Vein endothelial cell (primary cell): ENCODE measurements around the gene SYNJ1.

DNA sequence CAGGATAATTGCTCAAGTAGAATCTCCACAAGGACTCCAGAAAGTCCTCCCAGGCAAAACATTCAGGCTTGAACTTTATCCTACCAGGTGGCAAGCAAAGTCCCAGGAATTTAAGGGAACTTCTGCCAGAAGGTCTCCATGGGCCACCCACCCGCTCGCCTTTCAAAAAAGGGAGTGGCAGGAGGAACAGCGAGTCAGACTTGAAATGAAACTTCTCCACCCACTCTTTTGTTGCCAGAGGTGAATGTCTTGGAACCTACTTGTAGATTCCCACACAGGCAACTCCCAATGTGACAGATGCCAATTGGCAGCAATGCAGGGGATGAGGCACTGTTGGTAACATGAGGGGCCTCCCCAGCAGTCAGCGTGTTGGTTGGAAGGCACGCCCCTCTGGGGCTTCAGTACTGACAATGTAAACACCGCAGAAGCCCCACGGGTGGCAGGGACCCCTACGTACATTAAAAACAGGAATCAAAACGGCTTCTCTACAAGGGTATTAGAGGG lies 124.9 kb downstream of the TIAM1 start:
- CAGE, long polyA plus RNA, result no peak

DNA sequence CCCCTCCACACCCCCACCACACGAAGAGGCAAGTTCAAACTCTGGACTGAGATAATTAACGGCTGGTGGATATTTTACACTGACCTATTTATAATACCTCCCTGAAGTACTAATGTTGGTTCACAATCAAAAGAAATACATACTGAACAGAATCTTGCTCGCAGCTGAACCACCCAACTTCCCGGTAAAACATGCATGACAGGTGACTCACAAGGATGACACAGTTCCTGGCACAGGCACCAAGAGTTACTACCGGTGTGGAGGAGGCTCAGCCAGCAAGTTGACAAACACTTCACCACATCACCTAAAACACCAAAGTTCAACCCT lies 10.4 kb upstream of the TIAM1 start:
- CAGE, long polyA plus RNA, result no peak

GRCh38 chr21:31668474-31668939 lies 9.0 kb downstream of the SOD1 start:
- CAGE, long polyA plus RNA, result no peak

DNA sequence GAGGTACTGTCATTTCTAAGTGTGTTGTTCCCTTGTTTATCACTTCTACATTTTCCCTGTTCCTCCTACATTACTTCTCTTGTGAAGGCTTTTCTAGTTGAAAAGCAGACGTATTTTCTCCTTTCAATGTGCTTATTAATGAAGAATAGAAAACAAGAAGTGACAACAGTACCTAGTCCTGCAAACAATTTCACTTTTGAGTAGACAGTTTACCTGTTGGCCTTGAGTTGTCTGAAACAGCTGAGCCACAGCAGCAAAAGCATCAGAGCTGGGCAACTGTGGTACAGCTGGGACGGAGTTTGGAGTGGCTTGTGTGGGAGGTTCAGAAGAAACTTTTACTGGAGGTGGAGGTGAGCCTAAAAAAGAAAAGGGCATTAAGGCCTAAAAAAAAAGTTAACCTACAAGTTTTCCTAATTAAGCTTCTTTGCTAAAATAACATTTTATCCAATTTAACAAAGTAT lies 30.3 kb downstream of the SCAF4 start:
- CAGE, long polyA plus RNA, result no peak

- CAGE, long polyA plus RNA, result no peak
Observed at GRCh38 chr21:31773238-31773566, 41.3 kb upstream of the SCAF4 start.

DNA sequence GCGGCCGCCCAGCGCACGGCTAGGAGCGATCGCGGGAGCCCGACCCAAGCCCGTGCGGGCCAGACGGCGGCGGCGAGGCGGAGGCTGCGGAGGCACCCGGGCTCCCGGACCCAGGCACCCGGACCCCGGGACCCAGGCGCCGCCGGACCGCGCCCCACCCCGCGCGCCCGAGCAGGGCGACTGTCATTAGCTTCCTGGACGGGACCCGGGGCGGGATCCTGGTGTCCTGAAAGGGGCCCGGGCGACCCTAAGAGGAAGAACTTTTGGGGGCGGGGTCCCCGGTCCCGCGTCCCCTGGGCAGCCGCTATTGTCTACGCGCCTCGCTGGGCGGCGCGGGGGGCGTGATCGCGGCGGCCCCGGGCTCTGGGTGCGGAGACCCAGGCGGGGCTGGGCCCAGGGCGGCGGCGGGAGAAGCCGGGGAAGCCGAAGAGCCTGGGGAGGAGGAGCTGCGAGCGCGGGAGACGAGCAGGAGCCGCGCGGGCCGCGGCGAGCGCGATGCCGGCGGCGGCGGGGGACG lies 418 bp downstream of the HUNK start:
- CAGE, long polyA plus RNA, result no peak

GRCh38 chr21:31938247-31938806 lies 65.5 kb downstream of the HUNK start:
- CAGE, long polyA plus RNA, result no peak

GRCh38 chr21:32315550-32315859 lies 16.9 kb downstream of the MRAP start:
- CAGE, long polyA plus RNA, result no peak

DNA sequence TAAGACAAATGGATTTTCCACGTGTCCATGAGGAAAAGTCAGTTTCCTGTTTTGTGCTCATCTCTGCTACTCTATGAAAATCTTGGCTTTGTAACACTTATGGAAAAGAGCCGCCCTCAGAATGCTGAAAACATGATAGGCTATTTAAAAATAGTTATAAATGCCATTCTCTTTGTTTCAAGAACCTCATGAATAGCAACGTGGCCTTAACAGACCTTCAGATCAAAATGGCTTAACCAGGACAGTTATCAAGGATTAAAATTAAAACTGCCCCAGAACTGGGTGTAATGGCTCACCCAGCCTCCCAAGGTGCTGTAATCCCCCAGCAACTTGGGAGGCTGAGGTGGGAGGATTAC lies 30.0 kb downstream of the MRAP start:
- CAGE, long polyA plus RNA, result no peak

- CAGE, long polyA plus RNA, result no peak
Observed at GRCh38 chr21:32425910-32427119, 13.8 kb downstream of the EVA1C start.

- CAGE, long polyA plus RNA, result no peak
Observed at GRCh38 chr21:32727590-32728642, at the start of gene SYNJ1. TSS of gene SYNJ1 (minus strand) at chr21:32728013.

- CAGE, long polyA plus RNA, result no peak
Observed at GRCh38 chr21:32732479-32732678, 4.6 kb upstream of the SYNJ1 start.

- CAGE, long polyA plus RNA, result no peak
Observed at GRCh38 chr21:32771965-32772423, 439 bp upstream of the PAXBP1 start.

- CAGE, long polyA plus RNA, result no peak
Observed at GRCh38 chr21:33036473-33036809, 10.7 kb downstream of the OLIG2 start.

- CAGE, long polyA plus RNA, result no peak
Observed at GRCh38 chr21:33233440-33233948, 3.8 kb downstream of the IFNAR2 start.

- CAGE, long polyA plus RNA, result no peak
Observed at GRCh38 chr21:33244266-33245038, 14.7 kb downstream of the IFNAR2 start.

DNA sequence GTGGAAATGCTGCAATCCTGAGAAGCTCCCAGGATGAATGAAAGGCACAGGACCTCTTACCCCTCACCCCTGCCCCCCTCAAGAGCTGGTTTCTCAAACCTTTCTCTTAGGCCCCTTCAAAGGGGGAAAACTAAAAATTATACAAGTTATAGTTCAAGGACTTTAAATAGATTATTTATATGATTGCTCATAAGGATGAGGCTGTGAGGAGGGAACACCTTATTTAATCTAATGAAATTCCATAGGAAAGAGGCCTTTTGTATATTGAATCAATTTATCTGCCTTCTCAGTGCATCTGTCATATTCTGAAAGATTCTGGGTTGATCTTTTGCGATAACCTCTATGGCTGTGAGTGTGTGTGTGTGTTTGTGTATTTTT lies 955 bp upstream of the IL10RB start:
- CAGE, long polyA plus RNA, result no peak

DNA sequence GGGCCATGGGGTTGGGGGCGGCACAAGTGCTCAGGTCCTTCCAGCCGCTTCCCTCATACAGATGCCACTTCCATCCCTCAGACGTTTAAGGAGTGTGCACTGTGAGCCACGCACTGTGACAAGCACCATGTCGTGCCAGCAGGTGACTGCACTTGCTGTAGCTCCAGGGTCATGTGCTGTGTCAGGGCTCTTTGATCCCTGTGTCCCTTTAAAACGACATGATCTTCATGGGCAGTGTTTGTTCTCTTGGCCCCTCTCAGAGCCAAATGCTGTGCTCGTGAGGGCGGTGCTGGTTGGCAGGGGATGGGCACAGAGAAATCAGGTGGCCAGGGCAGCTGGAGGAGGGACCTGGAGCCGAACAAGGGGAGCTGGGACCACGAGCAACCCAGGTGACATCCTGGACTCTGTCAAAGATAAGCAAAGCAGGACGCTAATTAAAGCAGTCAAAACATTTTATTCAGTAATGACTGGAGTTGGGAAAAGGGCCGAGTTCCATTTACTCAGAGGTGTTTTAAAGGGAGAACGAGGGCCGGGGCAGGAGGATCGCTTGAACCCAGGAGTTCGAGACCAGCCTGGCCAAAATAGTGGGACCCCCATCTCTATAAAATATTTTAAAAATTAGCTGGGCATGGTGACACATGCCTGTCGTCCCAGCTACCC lies 20.0 kb downstream of the IL10RB start:
- CAGE, long polyA plus RNA, result no peak

GRCh38 chr21:33360851-33361288 lies 36.1 kb downstream of the IFNAR1 start:
- CAGE, long polyA plus RNA, result no peak

GRCh38 chr21:33541803-33541953 lies 239 bp downstream of the GART start:
- CAGE, long polyA plus RNA, result no peak